AG04449 (cell line): ENCODE results near the gene LIPK.

GRCh38 chr10:88705949-88706350 lies at the start of gene LIPK:
TSS of gene LIPK (plus strand) at chr10:88706249.
- RRBS = no CpG with 5 or more reads among the region's 1 CpG

DNA sequence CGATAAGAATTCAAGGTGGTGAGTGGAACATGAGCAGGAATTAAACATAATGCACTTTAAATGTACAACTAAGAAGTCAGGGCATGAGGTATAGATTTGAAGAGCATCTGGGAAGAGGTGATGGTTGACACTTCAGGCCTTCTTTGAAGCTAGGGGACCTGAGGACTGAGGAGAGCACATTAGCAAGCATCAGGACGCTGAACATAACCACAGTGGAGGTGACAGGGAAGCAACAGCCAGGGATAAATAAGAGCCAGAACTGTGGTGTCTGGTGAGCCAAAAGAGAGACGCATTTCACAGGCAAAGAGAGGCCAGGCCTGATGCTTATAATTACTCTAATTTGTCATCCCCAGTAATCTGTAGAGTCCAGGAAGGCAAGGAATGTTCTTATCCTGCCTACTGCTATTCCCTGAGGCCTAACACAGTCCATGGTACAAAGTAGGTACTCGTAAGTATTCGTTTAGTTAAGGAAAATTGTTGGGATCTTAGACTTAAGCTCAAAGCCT lies 10.4 kb upstream of the FAS start:
- RRBS = no CpG with 5 or more reads among the region's 5 CpGs

DNA sequence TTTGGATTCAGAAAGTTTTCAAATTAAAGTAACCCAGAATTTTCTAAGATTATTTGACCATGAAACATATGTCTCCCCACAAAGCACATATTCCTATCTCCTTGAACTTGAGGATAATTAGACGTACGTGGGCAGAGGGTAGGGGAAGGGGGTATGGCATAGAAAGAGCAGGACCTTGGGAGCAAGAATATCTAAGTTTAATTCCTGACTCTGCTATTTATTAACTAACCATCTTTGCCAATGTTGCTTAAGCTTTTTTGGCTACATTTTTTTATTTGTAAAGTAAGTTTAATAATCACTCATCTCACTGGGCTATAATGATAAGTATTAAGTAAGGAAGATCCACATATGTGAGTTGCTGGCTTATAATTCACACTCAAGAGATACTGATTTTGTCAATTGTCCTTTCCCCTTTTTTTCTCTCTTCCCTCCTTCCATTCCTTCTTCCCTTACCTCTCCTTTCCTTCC lies 1.7 kb upstream of the FAS start:
- RRBS = no CpG with 5 or more reads among the region's 2 CpGs

DNA sequence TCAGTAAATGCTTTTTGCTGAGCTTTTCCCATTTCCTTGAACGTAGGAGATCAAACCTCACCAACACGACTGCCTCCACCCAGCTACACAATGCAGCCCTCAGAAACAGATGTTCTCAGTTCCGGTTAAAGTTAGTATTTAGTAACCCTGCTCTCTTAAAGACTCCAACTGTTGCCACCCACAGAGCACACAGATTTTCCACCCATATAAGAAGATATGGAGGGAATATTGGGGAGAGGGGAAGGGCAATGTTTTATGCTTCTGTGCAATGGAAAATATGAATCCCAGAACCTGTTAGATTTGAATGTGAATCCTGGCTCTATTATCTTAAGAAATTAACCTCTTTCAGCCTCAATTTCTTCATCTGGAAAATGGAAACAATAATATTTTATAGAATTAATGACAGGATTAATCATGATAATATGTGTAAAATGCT lies 96.8 kb downstream of the FAS start:
- RRBS = no CpG with 5 or more reads among the region's 3 CpGs

DNA sequence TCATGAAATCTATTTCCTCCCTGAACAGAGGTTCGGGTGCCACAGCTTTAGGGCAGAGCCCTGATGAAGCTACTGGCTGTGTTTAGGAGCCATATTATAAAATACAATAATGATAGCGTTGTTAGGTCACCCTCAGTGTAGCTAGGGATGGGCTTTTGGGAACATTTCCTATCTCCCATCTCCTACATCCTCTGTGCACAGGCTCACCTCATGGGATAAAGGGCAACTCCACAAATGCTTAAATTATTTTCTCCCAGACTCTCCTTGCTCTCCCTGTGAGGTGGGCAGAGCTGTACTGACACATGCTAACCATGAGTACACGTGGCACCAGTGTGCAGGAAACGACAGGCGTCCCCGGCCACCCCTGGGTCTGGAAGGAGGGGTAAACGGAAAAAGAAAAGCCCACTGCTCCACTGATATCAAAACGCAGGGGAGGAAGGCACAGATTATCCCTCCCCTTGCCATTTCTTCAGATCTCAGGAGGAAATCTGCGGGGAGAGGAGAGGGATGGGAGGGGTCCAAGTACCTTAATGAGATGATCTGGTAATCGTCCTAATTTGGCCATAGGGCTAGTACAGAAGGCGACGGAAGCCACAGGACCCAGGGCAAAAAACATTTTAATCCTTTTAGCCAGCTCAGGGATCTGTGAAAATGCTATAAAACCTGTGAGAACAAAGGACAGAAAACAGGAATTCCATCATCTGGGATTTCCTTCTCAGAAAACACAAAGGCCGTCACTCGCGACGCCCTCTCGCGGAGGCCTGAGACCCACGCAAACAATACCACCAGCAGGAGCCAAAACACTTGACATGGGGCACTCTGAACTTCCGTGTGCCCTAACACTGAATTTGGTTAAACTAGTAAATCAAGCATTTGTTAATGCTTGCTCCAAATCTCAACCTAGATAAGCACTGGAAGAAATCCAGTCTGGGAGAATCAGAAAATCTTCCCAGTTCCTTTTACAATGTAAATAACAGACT lies 17.7 kb upstream of the CH25H start:
- RRBS = no CpG with 5 or more reads among the region's 20 CpGs

DNA sequence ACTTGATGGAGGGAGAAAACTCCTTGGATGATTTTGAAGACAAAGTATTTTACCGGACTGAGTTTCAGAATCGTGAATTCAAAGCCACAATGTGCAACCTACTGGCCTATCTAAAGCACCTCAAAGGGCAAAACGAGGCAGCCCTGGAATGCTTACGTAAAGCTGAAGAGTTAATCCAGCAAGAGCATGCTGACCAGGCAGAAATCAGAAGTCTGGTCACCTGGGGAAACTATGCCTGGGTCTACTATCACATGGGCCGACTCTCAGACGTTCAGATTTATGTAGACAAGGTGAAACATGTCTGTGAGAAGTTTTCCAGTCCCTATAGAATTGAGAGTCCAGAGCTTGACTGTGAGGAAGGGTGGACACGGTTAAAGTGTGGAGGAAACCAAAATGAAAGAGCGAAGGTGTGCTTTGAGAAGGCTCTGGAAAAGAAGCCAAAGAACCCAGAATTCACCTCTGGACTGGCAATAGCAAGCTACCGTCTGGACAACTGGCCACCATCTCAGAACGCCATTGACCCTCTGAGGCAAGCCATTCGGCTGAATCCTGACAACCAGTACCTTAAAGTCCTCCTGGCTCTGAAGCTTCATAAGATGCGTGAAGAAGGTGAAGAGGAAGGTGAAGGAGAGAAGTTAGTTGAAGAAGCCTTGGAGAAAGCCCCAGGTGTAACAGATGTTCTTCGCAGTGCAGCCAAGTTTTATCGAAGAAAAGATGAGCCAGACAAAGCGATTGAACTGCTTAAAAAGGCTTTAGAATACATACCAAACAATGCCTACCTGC lies 4.4 kb downstream of the IFIT2 start:
- RRBS = no CpG with 5 or more reads among the region's 15 CpGs

DNA sequence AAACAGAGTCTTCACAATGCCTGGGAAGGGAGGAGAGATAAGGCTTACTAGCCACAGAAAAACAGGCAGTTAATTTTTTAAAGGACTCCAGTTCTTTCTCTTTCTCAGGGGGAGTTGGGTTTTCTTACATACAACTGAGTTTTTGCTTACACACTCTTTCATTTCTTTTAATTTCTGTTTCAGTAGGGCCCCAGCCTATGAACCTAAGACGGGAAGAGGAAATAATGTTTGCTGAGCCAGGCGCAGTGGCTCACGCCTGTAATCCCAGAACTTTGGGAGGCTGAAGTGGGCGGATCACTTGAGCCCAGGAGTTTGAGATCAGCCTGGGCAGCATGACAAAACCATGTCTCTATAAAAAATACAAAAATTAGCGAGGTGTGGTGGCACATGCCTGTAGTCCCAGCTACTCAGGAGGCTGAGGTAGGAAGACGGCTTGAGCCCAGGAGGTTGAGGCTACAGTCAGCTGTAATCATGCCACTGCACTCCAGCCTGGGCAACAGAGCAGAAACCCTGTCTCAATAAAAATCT lies 23.1 kb downstream of the IFIT3 start:
- RRBS = no CpG with 5 or more reads among the region's 6 CpGs

- RRBS = no CpG with 5 or more reads among the region's 10 CpGs
These were observed 24.3 kb downstream of the IFIT3 start for GRCh38 chr10:89351884-89352633.

DNA sequence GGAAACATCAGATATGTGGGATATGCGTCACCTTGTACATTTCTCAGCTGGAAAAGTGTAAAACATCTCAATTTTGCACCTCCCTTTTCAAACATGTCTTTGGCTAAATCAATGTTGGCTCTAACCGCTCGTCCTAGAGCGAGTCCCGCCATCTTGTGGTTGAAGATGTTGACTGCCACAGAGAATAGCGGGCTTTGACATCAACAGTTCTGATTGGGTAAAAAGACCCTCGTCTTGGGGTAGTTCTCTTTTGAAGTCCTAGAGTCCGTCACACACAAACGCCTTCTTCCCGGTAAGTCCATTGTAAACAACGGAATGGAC lies 565 bp upstream of the RPP30 start:
- RRBS = no CpG with 5 or more reads among the region's 11 CpGs

DNA sequence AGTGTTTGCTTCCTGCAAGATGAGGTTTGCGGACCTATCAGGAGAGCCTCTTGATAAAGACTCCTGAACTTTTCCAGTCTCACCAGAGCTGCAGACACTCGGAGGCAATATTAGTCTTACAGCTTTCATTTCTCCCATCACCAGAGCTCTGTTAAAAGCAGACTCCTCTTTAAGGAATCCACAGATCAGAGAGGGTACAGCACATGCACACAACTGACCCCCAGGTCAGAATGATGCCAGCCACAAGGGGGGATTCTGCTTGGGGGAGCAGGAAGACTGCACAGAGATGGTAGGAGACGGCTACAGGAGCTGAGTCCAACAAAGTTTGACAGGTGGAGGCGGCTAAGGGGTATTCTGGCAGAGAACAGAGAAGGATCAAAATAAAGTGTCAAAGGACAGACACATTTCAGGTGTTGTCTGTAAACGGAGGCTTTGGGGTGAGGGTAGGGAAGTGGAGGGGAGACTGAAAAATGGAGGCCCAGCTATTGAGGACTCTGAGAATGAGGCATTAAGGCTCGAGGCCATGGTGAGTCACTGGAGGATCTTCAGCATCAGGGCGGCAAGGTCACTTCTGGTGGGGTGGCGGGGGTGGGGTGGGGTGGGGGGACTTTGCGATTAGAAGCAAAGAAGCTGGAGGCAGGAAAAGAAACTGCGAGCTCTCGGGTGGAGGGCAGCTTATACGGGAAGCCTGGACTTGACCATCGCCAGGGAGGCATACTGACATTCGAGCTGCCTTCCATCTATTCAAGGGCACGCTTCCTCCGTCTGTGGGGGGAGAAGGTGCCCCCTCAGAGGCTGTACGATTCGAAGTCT lies 58.5 kb upstream of the PCGF5 start:
- RRBS = no CpG with 5 or more reads among the region's 18 CpGs

GRCh38 chr10:91170839-91171695 lies 49.4 kb upstream of the PCGF5 start:
- RRBS = no CpG with 5 or more reads among the region's 3 CpGs

DNA sequence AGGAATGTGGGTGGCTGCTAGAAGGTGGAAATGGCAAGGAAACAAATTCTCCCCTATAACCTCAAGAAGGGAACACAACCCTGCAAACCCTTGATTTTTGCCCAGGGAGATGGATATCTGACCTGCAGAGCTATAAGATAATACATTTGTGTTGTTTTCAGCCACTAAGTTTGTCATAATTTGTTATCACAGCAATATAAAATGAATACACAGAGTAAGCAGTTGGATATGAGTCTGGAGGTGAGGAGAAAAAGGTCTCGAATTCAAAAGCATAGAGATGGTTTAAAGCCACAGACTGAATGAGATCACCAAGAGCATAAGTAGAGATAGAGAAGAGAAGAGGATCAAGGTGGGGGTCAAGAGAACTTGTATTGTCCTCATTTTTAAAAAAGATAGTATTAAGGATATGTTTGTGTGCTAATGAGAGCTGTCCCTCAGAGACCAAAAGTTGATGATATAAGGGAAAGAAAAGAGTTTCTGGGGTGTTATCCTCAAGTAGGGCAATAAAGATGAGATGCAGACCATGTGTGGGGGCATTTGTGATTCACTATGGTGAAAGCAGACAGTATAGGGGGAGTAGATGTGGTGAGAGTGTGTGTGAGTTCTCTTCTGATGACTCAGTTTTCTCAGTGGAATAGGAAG lies 25.9 kb upstream of the PCGF5 start:
- RRBS = no CpG with 5 or more reads among the region's 1 CpG

DNA sequence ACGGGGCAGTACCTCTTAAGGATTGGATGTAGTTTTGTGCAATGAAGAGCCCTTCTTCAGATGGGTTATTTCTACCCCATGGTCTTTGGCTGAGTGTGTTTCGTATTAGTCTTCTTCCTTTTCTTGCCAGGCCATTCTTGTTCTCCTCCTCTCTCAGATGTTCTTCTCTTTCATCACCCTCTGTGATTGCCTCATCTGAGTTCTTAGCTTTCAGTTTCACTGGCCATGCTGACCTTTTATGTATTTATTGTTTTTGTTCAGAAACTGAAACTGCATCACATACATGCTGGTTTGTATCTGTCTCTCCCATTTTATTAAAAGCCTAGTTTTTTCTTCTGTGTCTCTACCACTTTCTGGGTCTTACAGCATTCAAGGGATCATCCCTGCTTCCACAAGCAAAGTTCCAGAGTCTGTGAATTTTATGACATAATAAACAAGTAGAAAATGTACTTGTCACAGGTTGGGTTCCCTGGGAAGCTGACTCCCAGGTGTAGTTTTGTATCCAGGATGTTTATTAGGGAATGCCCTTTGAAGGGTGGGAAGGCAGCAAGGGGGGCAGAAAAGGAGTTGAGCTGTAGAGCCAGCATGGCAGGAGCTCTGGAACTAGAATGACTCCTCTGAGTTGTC lies 21.6 kb upstream of the PCGF5 start:
- RRBS = no CpG with 5 or more reads among the region's 2 CpGs

GRCh38 chr10:91220986-91221823 lies 742 bp downstream of the PCGF5 start:
- RRBS = 2% methylated on average over 20 of the region's 38 CpGs

DNA sequence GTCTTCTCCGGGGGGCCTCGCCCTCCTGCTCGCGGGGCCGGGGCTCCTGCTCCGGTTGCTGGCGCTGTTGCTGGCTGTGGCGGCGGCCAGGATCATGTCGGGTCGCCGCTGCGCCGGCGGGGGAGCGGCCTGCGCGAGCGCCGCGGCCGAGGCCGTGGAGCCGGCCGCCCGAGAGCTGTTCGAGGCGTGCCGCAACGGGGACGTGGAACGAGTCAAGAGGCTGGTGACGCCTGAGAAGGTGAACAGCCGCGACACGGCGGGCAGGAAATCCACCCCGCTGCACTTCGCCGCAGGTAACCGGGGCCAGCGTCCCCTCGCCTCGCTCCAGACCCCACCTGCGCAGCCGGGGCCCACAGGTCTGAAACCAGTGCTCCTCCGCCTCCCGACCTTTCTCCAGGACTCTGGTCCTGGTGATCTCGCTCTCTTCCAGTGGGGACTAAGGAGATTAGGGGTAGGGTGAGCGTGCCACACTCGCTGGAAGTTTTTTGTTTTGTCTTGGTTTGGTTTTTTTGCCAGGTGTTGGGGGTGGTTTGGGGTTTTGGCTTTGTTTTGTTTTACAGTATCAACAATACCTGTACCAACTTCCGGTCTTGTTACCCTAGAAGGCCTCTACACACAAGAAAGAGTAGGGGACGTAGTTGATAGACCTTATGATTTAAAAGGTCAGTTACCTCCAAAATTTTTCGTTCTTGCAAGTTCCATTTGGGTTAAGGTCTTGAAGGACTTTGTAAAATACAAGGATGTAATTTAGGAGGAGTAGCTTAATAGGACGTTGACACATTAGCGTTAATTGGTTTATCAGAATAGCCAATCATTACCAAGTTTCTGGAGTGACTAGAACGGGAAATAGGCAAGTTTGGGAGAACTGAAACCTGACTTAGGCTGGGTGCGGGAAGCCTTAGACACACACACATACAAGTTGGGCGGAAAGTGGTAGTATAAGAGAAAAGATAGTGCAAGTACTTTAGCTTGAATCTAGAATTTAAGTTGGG lies 667 bp downstream of the TNKS2 start:
- RRBS = 2% methylated on average over 25 of the region's 59 CpGs

DNA sequence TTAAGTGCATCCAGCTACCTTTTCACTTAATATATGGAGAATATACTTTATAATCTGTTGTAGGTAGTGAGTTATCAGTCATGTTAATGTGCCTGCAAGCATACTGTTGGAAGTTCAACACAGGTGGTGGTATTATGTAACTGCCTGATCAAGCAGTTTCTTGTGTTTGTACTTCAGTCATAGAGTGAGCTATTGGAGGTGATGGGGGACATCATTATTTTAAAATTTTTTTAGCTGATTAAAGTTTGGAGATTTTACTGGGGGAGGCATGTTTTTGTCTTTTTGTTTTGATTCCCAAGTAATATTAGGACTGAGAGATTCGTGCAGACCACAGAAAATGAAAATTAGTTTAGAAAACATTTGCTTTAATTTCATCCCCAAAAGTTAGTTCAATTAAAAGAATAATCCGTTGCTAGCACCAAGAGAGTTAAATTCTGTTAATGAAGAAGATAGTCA lies 2.6 kb downstream of the TNKS2 start:
- RRBS = no CpG with 5 or more reads among the region's 2 CpGs

GRCh38 chr10:91952327-91953357 lies 29.1 kb downstream of the BTAF1 start:
- RRBS = no CpG with 5 or more reads among the region's 6 CpGs

DNA sequence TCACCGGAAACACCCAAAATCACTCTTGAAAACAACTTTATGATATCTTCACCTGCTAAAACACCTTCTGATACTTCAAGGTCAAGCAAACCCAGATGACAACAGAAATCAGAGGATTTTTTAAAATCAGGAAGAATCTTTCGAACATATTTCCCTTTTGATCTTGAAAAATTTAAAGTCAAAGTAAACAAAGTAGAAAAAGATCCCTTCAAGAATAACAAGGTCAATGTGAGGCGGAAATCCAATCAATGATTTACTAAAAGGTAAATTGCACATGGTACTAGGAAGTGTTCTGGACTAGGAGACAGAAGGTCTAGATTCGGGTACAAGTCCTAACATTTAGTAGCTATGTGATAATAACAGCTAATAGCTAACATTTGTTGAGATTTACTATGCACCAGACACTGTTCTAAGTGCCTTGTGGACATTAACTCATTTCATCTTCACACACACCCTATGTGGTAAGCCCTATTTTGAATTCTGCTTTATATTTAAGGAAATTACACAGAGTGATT lies 176.6 kb downstream of the CPEB3 start:
- RRBS = no CpG with 5 or more reads among the region's 4 CpGs